Kidney (tissue), 2 donors: ENCODE data around the genes OR10G7, OR8B8 and HYLS1.

DNA sequence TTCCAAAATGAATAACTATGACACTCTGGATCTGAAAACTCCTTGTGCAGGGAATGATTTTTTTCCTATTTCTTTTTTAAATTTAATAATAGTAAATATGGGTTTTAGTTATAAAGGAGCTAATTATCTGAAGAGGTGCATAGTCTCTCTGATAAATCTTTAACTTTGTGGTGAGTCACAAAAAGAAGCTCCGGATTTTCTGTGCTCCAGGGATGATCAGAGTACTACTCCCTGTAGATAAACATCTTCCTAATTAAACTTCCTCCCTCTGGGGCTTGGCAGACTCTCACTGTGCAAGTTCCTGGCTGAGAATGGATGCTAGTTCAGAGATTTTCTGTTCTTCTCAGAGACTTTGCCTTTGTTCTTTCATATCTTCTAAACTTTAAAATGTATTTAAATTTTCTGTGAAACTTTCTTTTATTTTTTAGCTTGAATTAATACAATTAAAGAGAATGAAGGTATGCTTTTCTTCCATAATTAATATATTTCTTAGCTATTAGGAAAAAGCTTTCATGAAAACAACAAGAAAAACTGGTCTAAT is at the start of gene OR10G7:
TSS of gene OR10G7 (minus strand) at position 129 of the 541 bp plus-strand sequence.
- PRO-cap, result no peak
- RRBS, result no CpG with 5 or more reads among the region's 1 CpG

DNA sequence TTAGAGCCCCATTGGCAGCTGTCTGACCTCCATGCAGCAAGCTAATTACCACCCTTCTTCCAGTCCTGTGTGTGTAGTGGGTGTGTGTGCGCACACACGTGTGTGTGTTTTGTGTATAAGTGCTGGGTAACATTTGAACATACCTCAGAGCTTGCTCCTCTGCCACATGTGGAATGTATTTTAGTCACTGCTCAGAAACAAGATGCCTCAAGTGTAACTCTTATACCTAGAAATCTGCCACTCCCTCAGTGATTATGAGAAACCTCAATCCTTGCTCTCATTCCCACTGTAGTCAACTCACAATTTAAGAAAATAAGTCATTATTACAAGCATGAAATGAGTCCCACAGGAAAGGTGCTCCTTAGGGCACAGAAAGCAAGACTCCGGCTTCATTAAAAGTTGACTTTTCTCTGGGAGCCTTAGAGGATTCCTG is at the start of gene OR8B8:
TSS of gene OR8B8 (minus strand) at position 264 of the 433 bp plus-strand sequence.
- PRO-cap, result no peak
- RRBS, result no CpG with 5 or more reads among the region's 3 CpGs

DNA sequence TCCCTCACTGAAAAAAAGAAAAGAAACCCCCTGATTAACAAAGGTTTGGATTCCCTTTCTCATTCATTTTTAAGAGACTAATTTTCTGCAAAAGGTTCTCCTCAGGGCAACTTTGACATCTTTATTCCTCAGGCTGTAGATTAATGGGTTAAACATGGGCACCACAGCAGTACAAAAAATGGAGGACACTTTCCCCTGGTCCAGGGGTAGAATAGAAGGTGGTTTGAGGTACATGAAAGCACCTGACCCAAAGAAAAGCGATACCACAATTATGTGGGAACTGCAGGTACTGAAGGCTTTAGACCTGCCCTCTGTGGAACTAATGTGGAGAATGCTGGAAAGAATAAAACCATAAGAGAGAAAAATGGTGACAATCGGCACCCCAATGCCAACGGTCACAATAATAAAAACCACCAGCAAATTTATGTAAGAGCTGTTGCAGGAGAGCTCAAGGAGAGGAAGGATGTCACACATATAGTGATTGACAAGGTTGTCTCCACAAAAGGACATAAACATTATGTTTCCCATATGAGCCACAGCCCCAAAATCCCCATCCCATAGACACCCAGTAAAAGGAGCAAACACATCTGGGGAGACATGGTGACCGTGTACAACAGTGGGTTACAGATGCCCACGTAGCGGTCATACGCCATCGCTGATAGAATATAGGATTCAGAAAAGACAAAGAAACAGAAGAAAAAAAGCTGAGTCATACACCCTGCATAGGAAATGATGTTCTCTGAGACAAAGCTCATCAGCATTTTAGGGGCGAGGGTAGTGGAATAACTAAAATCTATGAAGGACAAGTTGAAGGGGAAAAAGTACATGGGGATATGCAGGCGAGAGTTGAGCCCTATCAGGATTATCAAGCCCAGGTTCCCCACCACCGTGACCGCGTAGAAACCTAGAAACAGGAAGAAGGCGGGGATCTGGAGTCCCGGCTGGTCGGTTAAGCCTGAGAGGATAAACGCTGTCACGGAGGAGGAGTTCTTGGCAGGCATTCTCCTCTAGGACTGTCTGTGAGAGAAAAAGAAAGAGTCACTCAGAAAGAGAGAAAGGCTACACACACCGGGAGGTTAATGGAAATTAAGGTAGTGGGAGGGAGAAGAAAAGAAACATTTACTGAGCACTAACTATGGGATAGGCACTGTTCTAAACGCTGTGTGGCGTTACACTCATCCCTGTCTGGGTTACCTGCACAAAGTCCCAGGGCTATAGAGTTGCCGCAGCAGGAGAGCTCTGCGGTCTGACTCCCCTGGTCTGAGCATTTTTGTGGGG is 35.9 kb upstream of the OR8B8 start:
- PRO-cap, result no peak
- RRBS, result 8% methylated on average over 4 of the region's 23 CpGs

DNA sequence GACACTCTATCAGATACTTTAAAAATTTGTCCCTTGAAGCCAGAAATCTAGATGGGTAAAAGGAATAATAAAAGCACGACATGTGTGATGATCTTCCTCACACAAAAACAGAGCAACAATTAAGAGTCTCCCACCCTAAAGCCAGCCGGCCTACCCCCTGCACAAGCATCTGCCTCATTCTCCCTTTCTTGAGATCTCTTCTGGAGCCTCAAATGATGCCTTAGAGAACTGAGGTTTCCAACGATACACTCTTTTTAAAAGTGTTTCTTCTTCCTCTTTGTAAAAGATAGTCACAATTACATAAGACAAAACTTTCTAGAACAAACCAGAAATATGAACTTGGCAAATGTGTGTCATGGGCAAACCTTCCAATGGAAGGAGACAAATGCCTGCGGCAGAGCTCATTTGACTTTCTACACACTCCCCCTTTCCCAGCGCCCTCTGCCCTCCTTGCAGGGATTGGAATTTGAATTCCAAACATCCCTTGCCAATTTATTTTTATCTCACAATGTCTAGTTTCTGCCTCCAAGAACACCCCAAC is 14.6 kb upstream of the ESAM start:
- PRO-cap, result no peak
- RRBS, result no CpG with 5 or more reads among the region's 5 CpGs

GRCh38 chr11:124879661-124880635 is 14.7 kb downstream of the ROBO3 start:
- PRO-cap, result no peak
- RRBS, result 82% methylated on average over 1 of the region's 22 CpGs

- PRO-cap, result no peak
- RRBS, result no CpG with 5 or more reads among the region's 4 CpGs
These were observed 13.7 kb downstream of the ROBO4 start for GRCh38 chr11:124884075-124884337.

- PRO-cap, result bidirectional peak, plus-strand start at chr11:124921042, minus-strand start at chr11:124920989; unidirectional peak, minus-strand start at chr11:124921477
- RRBS, result 5% methylated on average over 33 of the region's 82 CpGs
These were observed 14.8 kb downstream of the HEPACAM start for GRCh38 chr11:124920846-124921597.

- PRO-cap, result no peak
- RRBS, result no CpG with 5 or more reads among the region's 14 CpGs
These were observed 4.5 kb downstream of the PKNOX2 start for GRCh38 chr11:125168961-125169588.

- PRO-cap, result no peak
- RRBS, result no CpG with 5 or more reads among the region's 12 CpGs
These were observed 24.1 kb downstream of the PKNOX2 start for GRCh38 chr11:125188587-125189100.

- PRO-cap, result no peak
- RRBS, result no CpG with 5 or more reads among the region's 10 CpGs
These were observed 89.4 kb downstream of the PKNOX2 start for GRCh38 chr11:125253913-125254390.

DNA sequence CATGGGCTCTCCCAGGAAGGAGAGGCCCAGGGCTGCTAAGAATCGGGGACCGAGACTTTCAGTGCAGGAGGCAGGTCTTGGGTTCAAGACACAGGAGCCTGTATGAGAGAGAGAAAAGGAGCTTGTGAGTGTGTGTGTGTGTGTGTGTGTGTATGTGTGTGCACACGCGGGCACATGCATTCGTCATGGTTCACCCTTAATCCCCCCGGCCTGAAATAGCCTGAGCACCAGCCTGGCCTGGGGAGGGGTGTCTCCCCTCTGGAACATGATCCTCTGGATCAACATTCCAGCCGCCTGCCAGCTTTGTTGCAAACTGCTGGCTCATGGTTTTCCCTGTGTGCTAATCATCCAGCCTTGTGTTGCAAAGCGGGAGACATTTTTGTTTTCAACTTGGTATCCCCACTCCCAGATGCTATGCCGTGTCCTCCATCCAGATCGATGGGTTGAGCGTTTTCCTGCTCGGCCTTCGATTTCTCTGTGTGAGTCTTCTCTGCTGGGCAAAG is 94.4 kb downstream of the FEZ1 start:
- PRO-cap, result no peak
- RRBS, result no CpG with 5 or more reads among the region's 13 CpGs

DNA sequence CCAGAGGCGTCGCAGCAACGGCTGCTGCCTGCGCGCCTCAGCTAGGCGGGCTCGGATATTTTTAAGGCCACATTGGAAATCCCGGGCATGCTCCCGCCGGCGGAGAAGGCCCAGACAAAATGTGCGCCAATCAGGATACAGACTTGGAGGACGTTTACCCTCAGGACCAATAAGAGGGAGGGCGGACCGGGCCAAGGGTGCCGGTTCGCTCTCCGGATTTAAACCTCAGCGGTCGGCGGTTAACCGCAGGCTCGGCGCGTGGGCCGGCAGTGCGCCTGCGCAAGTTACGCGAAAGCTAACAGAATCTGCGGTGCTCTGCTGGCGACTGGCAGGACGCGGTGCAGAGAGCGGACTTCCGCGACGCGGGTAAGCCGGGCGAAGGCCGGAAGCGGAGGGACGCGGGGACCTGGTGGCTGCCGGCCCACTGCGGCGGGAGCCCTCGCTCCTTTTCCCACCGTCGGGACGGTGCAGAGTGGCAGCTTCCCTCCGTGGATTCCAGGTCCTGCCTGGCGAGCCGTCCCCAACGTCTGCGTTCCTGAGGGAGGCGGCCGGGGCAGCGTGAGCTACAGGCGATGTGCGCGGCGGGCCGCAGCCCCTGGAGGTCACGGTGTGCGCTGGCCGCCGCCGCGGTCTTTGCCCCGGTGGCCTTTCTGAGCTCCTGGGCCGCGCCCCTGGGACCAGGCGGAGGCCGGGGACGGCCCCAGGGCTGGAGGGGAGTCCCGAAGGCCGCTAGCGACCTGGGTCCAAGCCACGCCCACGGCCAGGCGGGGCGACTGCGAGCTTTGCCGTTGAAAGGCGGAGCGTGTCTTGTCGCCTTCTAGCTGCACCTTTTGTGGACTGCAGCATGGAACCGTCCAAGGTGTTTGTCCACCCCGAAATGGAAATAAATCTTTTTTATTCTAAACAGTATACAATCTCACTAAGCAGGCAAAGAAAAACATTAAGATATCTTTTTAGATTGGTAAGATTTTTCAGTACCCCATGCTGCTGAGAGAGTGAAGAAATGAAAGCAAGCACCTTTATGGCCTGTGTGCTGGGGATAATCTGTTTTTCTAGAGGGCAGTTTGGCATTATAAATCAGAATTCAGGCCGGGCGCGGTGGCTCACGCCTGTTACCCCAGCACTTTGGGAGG is at the start of gene HYLS1:
TSS of gene HYLS1 (plus strand) at position 269 of the 1,133 bp plus-strand sequence.
- PRO-cap, result bidirectional peak, plus-strand start at position 301 of the sequence, minus-strand start at position 110 of the sequence; bidirectional peak, plus-strand start at position 835 of the sequence, minus-strand start at position 758 of the sequence
- RRBS, result 1% methylated on average over 45 of the region's 95 CpGs

- PRO-cap, result no peak
- RRBS, result no CpG with 5 or more reads among the region's 32 CpGs
These were observed 653 bp upstream of the CDON start for GRCh38 chr11:126063122-126063916.

- PRO-cap, result no peak
- RRBS, result no CpG with 5 or more reads among the region's 6 CpGs
These were observed 57.4 kb downstream of the RPUSD4 start for GRCh38 chr11:126153981-126154424.

DNA sequence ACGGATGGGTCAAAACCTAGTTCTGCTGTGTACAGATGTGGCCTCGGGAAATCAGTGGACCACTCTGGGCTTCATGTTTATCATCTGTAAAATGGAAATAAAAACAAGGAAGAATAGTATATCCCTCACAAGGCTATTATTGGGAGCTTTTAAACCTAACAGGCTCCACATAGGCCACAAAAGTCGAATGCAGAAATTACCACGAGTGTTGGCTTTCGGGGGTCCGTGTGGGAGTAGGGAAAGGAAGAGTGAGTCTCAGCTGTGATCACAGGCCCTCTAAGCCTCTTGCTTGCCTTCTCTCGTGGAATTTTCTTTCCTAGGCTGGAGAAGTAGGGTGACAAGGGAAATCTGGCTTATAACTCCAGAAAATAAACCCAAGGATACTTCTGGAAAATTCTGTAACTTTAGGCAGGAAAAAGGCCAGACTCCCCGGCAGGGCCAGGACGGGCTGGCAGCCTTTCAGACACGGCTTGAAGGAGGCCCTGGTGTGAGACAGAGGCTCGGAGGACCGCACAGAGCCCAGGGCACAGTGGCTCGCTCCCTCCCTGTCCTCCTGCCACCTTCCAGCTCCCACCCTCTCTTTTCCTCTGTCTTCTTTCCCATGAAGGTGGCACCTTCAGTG is 19.2 kb downstream of the RPUSD4 start:
- PRO-cap, result no peak
- RRBS, result no CpG with 5 or more reads among the region's 13 CpGs

- PRO-cap, result no peak
- RRBS, result 1% methylated on average over 8 of the region's 27 CpGs
These were observed 457 bp downstream of the SRPRA start for GRCh38 chr11:126268137-126268738.

DNA sequence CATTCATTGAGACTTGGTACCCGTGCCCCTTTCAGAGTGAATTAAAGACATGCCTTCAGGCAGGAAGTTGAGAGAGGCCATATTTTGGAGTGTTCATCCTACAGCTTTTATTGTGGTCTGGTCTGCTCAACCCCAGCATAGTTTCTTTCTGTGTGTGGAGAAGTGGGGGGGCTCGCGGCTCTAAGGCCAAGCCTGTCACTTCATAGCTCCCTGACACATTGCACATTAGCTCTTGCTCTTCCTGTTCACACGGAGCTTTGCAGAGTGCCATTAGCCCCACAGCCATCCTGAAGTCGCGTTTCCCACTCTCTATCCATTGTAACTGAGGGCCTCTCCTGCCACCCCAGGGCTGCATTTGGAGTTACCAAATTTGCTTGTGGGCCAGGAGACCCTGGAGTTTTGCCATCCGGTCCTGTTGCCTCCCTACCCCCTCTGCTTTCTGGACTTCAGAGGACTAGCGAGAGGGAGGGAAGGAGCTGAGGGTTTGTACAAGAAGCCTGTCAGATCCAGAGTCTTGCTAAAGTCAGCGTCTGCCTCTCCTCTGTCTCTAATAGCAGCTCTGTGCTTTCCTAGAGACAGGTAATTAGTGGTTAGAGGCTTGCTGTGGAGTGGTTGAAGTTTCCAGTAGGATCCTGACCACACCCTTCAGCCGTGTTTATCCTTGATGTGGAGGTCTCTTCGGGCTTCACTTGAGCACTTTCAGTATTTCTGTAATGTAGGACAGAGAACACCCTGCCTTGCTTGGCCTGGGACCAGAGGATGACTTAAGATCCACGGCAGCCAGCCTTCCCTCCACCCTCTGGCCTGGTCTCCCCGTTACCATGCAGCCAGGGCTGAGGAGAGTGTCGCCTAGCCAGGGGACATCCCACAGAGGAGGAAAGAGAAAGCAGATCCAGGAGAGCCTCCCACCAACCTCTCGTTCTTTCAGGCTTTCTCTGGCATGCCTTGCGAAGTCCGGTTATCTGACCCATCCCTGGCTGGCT is 14.1 kb downstream of the DCPS start:
- PRO-cap, result no peak
- RRBS, result no CpG with 5 or more reads among the region's 17 CpGs

DNA sequence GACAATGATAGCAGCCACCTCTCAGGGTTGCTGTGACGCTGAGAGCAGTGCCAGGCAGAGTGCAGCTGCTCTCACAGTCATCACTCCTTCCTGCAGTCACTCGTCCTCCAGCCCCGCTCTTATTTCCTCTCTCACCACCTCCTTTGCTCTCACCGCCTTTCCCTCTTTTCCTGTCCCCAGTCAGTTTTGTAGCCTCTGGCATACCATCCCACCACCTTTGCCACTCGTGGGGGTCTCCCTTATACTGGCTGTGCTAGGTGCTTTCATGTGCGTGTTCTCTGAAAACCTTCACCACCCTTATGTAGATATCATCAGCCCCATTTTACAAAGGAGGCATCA is 19.4 kb upstream of the ST3GAL4 start:
- PRO-cap, result no peak
- RRBS, result no CpG with 5 or more reads among the region's 6 CpGs

- PRO-cap, result no peak
- RRBS, result no CpG with 5 or more reads among the region's 14 CpGs
These were observed 50.1 kb downstream of the ST3GAL4 start for GRCh38 chr11:126405290-126406370.

GRCh38 chr11:126416409-126417465 is 61.3 kb downstream of the ST3GAL4 start:
- PRO-cap, result bidirectional peak, plus-strand start at chr11:126416759, minus-strand start at chr11:126416627
- RRBS, result 27% methylated on average over 18 of the region's 64 CpGs